HGPS cell (cell line): ENCODE measurements around a stretch of chr1.

GRCh38 chr1:234989888-234990653 is 138.6 kb downstream of the TOMM20 start:
- RRBS, result 94% methylated on average over 5 of the region's 13 CpGs

DNA sequence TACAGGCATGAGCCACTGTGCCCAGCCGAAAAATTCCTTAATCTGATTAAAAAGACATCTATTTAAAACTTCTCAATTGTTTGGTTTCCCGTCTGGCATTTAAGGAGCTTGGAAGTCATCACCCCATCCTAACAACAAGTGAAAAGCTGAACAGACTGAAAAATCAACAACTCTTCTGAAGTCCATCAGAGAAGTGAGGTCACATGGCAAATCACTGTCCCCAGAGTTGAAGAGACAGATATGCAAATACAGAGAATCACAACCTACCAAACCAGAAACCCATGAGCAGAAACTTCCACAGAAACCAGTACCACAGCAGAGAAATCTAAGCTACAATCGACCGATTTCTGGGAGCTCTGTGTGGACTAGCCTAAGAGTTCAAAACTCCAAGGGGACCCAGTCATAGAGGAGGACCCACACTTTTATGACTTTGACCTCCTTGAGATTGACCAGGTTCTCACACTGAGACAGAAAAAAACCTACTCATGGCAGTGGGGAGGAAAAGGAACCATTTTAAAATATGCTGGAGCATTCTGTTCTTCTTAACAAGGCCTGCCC is 93.8 kb downstream of the TOMM20 start:
- RRBS, result no CpG with 5 or more reads among the region's 4 CpGs

GRCh38 chr1:235063137-235063634 is 65.5 kb downstream of the TOMM20 start:
- RRBS, result no CpG with 5 or more reads among the region's 5 CpGs

- RRBS, result no CpG with 5 or more reads among the region's 14 CpGs
Measured at GRCh38 chr1:235068296-235068988, 60.2 kb downstream of the TOMM20 start.

DNA sequence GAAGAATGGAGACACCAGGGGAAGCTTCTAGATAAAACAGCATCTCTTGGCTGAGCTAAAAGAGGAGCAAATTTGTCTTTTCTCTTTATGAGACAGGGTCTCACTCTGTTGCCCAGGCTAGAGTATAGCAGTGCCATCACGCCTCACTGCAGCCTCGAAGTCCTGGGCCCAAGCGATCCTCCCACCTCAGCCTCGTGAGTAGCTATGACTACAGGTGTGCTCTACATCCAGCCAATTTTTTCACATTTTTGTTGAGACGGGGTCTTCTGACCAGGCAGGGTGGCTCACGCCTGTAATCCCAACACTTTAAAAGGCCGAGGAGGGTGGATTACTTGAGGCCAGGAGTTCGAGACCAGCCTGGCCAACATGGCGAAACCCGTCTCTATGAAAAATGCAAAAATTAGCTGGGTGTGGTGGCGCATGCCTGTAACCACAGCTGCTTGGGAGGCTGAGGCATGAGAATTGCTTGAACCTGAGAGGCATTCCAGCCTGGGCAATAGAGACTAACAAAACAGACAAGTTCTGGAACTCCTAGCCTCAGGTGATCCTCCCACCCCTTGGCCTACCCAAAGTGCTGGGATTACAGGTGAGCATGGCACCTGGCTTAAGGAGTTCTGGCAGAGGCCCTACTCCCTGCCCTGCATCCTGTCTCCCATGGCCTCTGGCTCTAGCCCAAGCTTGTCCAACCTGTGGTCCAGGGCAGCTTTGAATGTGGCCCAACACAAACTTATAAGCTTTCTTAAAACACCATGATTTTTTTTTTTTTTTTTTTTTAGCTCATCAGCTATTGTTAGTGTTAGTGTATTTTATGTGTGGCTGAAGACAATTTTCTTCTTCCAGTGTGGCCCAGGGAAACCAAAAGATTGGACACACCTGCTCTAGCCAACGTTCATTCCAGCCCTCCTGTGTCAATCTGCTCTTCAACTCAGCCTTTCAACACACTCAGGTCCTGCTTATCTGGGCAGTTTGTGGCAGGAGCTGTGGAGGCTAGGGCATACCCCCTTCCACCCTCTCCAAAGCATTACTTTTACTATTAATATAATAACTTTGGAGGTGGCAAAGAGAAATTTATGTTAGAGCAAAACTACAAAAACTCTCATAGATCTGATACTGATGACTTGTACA is 20.5 kb downstream of the TOMM20 start:
- RRBS, result no CpG with 5 or more reads among the region's 12 CpGs

DNA sequence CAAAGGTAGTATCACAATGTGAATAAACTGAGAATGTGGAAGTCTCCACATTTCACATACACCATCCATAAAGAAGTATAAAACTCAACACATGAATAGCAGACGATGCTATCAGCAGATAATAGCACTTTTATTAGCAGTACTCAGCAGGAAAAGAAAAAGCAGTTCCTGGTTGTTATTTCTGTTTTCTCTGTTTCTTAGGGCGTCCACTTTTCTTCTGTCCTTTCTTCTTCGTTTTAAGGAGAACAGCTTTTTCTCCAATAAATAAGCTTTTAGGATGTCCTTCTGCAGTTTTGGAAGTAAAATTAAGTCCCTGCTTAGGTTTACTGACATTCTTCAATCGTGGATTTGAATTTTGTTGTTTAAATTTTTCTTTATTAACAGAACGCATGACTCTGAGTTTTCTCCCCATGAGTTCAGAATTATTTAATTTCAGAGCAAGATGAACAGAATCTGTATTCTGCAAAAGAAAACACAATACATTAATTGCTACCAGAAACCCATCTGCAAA is 3.0 kb upstream of the TOMM20 start:
- RRBS, result no CpG with 5 or more reads among the region's 5 CpGs

- RRBS, result 55% methylated on average over 2 of the region's 7 CpGs
Measured at GRCh38 chr1:235278687-235279516, 49.1 kb downstream of the ARID4B start.

DNA sequence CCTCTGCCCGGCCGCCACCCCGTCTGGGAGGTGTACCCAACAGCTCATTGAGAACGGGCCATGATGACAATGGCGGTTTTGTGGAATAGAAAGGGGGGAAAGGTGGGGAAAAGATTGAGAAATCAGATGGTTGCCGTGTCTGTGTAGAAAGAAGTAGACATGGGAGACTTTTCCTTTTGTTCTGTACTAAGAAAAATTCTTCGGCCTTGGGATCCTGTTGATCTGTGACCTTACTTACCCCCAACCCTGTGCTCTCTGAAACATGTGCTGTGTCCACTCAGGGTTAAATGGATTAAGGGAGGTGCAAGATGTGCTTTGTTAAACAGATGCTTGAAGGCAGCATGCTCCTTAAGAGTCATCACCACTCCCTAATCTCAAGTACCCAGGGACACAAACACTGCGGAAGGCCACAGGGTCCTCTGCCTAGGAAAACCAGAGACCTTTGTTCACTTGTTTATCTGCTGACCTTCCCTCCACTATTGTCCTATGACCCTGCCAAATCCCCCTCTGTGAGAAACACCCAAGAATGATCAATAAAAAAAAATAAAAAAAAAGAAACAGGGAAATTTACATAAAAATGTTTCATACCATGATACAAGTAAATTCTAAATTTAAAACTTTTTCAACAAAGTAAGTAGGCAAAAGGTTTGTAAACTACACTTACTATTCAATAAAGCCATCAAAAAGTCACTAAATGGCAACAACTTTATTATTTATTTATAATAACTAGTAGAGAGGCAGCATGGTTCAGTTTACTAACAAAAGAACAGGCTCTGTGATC is 18.1 kb downstream of the ARID4B start:
- RRBS, result no CpG with 5 or more reads among the region's 8 CpGs

DNA sequence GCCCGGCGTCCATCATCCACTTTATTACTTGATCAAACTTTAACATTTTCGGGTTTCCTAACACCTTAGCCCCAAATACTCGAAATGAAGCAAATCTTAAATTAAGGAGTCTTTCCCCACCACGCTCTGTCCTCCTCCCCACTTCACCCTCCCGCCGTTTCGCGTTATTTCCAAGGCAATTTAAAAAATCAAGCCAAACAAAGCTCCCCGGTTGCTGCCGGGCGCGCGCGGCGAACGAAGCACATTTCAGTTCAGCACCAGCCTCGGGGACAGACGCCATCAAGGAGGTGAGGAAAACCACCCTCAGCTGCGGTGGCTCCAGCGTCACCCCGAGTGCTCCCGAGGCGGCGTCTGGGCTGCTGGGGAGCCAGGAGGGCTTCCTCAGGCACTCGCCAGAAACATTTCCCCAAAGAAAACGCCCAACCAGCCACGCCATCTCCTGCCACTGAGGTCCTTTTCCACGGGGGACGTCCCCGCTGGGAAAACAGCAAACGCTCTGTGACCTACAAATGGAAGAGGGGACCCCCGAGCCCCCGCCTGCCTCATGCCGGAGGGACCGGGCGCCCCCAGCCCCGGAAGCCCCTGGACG is 672 bp downstream of the GNG4 start:
- RRBS, result 4% methylated on average over 2 of the region's 39 CpGs

- RRBS, result 2% methylated on average over 39 of the region's 77 CpGs
Measured at GRCh38 chr1:235650129-235650876, 719 bp upstream of the GNG4 start.

DNA sequence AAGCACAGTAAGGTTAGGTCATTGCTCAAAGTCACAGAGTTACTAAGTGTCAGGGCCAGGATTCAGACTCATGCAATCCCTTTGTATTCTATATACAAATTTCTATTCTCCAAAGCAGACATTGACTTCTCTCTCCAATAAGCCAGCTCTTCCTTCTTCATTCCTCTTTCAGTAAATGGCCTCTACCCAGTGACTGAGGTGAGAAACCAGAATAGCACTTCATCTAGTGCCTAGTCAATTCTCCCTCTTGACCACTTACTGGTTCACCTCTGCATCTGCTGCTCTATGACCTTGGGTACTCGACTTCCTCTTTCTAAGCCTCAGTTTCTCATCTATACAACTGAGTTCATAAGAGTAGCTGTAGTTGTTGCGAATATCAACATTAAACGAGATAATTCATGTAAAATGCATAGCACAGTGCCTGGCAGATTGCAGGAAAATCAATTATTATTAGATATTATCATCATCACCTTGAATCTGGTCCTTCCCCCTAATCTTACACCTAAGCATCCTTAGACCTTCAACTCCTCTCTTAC is 12.4 kb downstream of the LYST start:
- RRBS, result no CpG with 5 or more reads among the region's 3 CpGs

DNA sequence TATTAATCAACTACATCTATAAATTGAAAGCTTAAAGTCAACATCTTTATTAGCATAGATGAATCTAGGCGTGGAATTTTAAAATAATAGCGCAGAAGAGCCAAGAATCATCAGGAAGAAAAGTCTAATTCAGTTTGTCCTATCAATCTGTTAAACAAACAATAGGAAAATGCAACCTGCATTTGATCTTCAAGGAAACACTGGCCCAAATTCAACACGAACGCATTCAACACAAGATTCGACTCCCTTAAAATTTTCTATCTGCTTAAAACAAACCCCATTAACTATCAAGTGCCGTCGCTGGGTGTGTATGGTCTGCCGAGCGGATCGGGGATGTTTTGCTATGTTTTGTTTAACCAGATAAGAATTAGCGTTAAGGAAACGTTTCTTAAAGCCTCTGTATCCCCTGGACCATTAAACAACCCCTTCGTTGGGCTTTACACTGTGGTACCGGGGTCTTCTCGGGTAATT is 983 bp downstream of the LYST start:
- RRBS, result 3% methylated on average over 2 of the region's 15 CpGs

DNA sequence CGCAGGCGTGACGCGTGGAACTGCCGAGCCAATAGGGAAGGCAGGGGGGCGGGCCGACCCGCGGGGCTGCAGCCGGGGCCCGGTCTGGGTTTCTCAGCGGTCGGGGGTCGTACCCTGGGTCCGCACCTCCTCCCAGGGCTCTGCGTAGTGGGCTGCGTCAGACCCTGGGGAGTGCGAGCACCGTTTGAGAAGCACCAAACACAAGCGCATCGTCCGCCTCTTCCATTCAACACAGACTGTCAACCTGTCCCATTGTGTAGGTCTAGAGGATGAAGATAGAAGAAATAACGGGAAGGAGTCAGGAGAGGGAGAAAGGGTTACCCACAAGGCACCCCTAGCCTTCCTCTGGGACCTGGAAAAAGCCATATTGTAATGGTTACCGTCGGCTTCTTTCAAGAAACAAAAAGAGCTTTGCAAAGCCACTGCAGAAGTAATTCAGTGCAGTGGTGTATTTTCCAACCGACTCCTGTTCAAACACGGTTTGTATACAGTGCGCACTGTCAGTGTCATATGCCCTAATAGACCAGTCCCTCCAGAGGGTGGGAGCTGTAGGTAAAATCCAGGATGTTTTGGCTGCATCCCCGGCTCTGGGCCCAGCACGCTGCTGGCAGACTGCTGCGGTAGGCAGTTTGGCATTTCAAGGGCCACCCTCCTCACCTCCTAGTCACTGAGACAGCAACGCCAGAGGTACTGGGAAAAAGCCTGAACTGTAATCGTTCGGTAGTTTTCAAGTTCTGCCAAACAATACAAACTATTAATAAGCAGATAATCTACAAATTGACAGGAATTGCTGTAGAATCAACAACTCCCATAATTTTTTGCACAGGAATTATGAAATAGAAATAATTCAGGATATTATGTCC is 607 bp upstream of the LYST start:
- RRBS, result 1% methylated on average over 10 of the region's 34 CpGs

GRCh38 chr1:236063618-236064622 is 970 bp downstream of the NID1 start:
- RRBS, result 3% methylated on average over 13 of the region's 53 CpGs

GRCh38 chr1:236090828-236091174 is 25.9 kb upstream of the NID1 start:
- RRBS, result no CpG with 5 or more reads among the region's 4 CpGs

DNA sequence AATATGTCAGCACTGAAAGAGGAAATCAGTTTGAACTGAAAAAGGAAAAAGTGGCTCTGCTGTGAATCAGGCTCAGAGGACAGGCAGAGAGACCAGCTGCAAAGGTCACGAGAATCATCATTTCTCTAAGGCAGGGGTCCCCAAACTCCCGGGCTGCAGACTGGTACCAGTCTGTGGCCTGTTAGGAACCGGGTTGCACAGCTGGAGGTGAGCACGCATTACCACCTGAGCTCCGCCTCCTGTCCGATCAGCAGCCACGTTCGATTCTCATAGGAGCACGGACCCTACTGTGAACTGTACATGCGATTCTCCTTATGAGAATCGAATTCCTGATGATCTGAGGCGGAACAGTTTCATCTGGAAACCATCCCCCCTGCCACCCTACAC is 50.6 kb upstream of the ERO1B start:
- RRBS, result no CpG with 5 or more reads among the region's 12 CpGs

DNA sequence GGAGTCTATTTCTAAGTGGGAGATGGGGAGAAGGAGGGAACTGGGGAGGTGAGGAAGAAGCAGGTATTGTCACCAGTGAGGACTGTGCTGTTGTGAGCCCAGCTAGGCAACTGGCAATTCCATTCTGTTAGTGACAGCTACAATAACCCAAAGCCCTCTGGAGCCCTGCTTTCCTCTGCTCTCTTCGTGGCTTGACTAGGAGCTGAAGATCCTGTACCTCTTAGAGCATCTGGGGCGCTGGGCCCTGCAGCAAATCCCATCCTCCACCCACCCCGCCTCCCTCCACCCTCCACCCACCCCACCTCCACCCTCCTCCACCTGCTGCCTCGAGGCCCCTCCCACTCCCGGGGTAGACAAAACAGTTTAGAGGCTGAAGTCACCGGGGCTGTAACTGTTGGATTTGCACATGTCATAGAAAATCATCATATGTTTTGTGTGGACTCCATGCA is 28.5 kb upstream of the LGALS8 start:
- RRBS, result 14% methylated on average over 1 of the region's 6 CpGs

DNA sequence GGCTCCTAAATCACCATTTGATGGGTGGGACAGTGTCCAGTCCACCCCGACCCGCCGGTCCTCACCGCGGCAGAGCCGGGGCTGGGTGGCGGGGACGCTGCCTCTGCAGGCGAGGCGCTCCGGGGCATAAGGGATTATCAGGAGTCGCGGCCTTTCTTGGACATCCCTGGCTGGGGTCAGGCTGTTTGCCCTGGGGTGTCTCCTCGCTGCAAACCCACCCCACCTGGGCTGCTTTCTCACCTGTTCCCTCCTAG is 305 bp downstream of the LGALS8 start:
- RRBS, result 2% methylated on average over 6 of the region's 14 CpGs

GRCh38 chr1:236555484-236556004 is 31.8 kb downstream of the LGALS8 start:
- RRBS, result no CpG with 5 or more reads among the region's 11 CpGs

GRCh38 chr1:236638818-236639488 is 34.6 kb upstream of the HEATR1 start:
- RRBS, result no CpG with 5 or more reads among the region's 18 CpGs